Metanephros (tissue), 2 donors: Measurements from ENCODE around the genes PLSCR1, CPA3 and CP.

- RAMPAGE, long total RNA: no peak
These were observed 96.6 kb downstream of the SLC9A9 start for GRCh38 chr3:143751369-143752279.

GRCh38 chr3:146166302-146166946 is 5.4 kb upstream of the PLOD2 start:
- RAMPAGE, long total RNA: no peak

DNA sequence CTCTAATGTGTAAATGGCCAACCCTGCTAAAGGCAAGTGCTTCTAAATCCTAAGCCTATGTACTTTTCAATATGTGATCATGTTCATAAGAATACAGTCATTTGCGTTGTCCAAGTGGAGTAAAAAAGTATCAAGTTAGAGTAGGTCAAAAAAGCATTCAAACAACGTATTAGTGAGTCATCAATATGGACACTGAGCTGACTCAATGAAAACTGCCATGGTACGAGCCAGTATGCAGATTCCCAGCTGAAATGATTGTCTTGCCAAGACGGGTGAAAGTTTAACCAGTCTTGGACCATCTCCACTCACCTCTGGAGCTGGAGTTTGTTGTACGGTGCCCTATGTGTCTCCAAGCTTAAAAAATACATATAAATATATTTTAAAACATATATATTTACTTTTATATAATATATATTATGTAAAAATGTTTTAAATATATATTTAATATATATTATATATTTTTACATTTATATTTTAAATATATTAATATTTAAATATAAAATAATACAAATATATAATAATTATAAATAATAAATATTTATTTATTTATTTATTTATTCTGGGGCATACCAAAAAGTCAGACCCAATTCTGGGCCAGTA is 27.4 kb downstream of the PLSCR4 start:
- RAMPAGE, long total RNA: no peak

GRCh38 chr3:146470407-146470858 is 1.1 kb upstream of the PLSCR2 start:
- RAMPAGE, long total RNA: no peak

- RAMPAGE, long total RNA: no peak
These were observed 26.3 kb downstream of the PLSCR1 start for GRCh38 chr3:146518009-146518629.

- RAMPAGE, long total RNA: start-site peak on the minus strand at chr3:146544526-146544734, 1,877 and 681 reads in 2 replicates
These were observed at the start of gene PLSCR1 for GRCh38 chr3:146544101-146545116. Gene PLSCR1 (minus strand): TSS chr3:146544607.

DNA sequence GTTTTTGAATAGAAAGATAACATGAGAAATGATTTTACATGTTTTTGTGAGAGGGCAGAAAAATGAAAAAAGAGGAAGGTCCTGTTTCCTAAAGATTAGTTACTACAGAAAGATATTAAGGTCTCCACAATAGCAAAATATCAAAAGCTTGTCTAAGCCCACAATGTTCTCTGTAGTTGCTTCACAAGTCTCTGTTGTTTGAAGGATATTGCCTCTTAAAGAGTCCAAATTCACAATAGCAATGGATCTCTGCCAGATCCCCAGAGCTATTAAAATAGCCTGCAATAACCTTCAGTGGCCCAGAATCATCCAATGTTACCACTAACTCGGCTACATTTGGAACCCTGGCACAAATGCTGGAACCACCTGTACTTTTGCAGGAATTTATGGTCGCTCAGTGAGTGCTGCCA is 298.6 kb upstream of the PLSCR5 start:
- RAMPAGE, long total RNA: no peak

GRCh38 chr3:147370895-147371832 is 35.2 kb downstream of the ZIC4 start:
- RAMPAGE, long total RNA: no peak

DNA sequence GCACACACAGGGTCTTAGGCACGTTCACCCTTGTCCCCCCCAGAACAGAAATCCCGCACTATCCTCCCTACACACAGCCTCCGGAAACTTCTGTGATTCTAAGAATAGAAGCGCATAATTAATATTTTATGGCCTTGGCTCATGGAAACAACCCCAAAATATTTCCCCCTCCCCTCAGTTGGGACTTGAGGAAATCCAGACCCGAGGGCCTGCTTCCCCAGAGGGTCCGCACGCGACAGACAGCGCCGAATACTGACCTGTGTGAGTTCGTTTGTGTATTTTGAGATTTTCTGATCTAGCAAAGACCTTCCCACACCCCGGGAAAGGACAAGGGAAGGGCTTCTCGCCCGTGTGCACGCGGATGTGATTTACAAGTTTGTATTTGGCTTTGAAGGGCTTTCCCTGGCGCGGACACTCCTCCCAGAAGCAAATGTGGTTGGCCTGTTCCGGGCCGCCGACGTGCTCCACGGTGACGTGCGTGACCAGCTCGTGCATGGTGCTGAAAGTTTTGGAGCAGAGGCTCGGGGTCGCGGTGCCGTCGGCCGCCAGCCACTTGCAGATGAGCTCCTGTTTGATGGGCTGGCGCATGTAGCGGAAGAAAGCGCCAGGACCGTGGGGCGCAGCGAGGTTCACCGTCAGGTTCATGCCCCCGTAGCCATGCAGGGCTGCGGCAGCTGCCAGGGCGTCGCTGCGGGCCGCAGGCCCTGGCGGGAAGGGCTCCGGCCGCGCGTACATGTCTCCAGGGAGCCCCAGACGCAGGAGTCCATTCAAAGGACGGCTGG is 10.6 kb downstream of the ZIC4 start:
- RAMPAGE, long total RNA: no peak

DNA sequence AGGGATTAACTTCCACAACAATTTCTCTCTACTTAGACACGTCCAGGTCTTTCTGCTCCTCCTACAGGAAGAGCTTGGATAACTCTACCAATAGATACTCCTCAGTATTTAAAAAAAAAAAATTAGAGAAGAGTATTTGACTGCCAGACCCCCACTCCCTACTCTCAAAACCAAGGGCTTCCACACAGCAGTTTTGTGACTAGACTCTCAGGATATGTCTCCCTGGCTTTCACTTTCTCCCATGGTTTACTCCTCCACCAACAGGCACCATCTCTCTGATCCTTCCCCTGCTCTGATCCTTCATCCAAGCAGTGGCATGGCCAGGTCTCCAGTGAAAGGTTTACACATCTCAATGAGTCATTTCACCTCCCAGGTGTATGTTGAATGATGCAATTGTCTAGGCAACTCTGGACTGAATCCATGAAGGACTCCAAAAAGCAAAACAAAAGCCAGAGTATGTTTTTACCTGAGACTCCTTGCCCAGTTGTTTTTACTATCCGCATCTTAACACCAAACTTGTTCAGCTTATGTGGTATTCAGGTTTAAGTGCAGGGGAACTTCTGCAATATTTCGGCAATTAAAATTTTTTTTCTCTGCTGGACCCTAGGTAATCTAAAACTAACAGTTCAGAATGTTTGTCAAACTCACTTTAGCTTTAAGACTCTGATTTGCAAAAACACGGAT is 7.2 kb downstream of the ZIC4 start:
- RAMPAGE, long total RNA: no peak

DNA sequence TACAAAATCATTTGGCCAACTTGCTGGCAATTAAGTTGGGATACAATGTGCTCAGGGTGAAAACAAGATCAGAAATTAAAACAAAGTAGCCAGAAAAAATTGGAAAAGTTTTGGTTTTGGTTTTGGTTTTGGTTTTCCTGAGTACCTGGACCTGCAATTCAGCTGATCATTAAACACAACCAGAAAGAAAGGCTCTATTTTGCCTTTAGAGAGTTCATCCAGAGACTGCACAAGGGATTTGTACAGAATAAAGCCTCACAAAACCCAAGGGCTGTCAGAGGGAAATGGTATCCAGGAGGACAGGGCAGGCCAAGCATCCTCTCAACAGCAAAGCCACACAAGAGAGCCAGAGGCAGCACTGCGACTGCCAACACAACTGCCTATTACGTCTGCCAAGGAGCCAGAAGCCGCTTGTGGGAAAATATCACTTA is 618.5 kb upstream of the AGTR1 start:
- RAMPAGE, long total RNA: no peak

- RAMPAGE, long total RNA: no peak
These were observed 481.2 kb upstream of the AGTR1 start for GRCh38 chr3:148216526-148216826.

GRCh38 chr3:148865157-148865550 is at the start of gene CPA3:
Gene CPA3 (plus strand): TSS chr3:148865296.
- RAMPAGE, long total RNA: no peak

GRCh38 chr3:148975741-148976015 is 15.7 kb upstream of the GYG1 start:
- RAMPAGE, long total RNA: no peak

DNA sequence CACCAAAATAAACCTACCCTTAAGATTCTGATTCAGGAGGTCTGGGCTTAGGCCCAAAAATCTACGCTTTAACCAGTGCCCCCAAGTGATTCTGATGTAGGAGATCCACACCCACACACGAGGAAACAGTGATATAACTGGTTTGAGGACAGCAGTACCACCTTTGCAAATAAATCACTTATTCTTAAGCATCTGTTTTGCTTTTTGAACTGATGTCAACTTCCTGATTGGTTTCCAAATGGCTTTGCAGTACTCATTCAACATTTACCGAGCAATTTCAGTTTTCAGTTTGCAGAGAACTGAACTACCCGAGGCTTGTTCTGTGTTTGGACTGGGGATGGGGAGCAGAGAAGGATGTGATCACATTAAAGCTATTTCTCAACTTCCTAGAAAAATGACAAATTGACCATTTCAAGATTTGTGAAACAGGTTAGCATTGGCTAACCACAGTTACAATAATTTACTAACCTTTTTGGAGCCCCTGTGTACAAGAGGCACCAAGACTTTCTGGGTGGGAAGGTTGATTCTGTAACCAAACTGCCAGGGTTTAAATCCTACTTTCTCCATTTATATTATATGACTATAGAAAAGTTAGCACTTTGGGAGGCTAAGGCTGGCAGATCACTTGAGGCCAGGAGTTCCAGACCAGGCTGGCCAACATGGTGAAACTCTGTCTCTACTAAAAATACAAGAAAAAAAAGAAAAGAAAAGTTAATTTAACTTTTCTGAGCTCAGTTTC is 985 bp upstream of the GYG1 start:
- RAMPAGE, long total RNA: no peak

GRCh38 chr3:149199346-149200098 is 22.1 kb downstream of the CP start:
- RAMPAGE, long total RNA: no peak

DNA sequence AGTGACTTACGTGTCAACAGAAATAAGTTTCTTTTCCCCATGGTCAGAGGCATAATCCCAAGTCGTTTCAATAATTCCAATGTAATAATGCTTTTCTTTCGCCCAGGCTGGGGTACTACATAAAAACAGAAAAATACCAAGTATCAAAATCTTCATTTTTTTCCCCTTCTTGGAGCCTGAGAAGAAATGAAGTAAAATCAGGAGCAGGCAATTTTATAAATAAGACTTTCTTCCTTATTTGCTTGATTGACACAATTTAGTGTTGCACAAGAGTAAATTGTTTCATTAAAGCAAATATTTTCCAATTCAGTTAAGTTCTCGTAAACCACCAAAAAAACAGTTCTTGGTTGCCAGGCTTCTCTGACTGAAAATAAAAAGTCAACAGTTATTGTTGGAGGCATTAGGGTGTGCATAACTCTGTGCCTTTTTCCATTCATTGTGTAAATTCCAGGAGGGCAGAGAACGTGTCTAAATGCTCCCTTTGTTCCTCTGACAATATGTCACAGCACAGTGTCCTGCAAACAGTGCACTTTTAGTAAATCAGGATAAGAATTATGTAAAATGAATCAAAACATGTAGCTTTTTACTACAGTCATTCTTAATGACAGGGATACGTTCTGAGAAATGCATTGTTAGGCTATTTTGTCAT is at the start of gene CP:
Gene CP, minus strand, starts transcription at position 193 of the 649 bp plus-strand sequence.
- RAMPAGE, long total RNA: no peak

GRCh38 chr3:149366755-149367507 is 10.5 kb downstream of the TM4SF1 start:
- RAMPAGE, long total RNA: no peak

DNA sequence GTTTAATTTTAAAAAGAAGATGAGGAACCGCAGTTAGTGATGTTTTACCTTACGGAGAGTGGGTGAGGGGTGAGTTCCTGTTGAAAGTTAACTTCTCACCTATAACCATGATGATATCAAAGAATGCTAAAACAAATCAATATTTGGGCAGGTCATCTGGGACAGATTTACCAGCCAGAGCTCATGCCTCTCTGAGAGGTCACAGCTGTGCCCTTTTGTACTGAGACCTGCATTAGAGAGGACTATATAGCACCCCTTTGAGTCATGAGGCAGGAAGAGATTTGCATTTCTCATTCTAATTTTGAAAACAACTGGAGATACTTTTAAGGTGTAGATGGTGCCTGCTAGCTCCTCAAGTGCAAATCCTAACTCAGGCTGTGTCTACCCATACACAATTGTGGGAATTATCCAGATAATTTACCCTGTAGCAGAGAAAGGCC is 6.0 kb upstream of the TM4SF4 start:
- RAMPAGE, long total RNA: no peak

DNA sequence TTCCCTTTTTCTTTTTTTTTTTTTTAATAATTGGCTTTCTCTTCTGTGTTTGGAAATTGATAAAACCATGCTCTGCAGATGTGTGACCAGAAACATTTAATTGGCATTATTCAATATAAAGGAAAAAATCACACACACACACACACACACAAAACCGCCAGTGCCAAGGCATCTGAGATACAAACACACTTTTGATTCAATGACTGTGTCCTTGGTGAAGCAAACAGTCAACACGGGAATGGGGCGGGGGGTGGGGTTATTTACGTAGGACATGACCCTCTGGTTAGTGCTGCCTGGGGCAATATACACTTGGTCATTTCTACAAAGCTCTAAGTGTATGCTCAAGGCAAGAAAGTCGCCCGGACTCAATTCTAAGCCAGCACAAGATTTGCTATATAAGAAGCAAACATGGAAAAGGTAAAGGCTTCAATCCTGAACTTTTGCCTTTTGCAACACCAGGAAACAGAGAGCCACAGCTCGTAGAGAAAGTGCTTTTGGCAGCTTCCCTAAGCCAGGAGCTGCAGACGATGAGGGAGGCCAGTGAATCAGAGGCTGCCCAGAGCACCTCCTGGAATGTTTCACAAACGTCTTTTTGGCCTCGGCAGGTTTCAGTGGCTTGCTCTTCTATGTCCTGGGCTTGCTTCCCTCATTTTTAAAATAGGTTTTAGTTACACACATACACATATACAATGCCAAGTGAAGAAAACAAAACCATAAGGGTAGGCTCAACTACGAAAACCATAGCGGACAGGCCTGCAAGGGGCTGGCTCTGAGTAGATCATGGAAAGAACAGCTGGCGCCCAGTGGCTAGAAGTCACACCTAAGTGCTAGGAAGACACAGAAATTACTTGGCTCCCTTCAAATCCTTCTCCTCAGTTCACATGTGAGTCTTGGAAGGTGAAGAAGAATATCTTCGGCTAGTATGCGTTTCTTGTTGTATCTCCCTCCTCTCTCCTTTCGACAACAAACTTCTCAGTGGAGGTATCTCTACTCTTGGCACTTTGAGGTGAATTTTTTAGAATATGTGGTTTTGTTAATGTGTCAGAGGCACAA is 73.6 kb downstream of the TM4SF4 start:
- RAMPAGE, long total RNA: no peak